Paraaortic lymph node (tissue), 1 donor: ENCODE results near the genes CC2D1A and MISP3.

GRCh38 chr19:13150604-13150995 is 389 bp downstream of the IER2 start:
- PRO-cap: no peak

DNA sequence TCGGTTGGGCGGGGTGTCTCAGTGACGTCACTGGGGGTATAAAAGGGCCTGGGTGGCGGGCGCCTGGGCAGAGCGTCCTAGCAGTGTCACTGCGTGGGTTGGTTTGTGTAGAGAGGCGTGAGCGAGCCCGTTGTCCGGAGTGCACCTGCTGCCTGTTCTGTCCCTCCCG is 2.7 kb downstream of the IER2 start:
- PRO-cap: bidirectional peak, plus-strand start at position 70 of the sequence, minus-strand start outside the sequence

GRCh38 chr19:13800946-13801331 is 5.7 kb downstream of the ZSWIM4 start:
- PRO-cap: no peak

DNA sequence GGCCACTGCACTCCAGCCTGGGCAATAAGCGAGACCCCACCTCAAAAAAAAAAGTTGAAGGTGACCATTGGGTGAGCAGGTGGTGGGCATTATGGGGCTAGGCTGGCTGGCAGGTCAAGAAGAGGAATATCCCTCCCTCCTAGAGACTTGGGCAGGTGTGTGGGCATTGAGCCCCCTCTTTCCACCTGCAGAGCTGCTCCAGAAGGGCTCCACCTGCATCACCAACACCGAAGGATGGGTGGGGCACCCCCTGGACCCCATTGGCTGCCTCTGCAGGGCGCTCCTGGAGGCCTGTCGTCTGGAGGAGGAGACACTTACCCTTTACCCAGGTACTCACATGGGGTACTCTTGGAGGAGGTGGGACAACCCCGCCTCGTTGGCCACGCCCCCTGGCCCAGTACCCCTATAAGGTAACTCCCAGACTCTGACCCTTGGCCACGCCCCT is 21.8 kb downstream of the ZSWIM4 start:
- PRO-cap: no peak

DNA sequence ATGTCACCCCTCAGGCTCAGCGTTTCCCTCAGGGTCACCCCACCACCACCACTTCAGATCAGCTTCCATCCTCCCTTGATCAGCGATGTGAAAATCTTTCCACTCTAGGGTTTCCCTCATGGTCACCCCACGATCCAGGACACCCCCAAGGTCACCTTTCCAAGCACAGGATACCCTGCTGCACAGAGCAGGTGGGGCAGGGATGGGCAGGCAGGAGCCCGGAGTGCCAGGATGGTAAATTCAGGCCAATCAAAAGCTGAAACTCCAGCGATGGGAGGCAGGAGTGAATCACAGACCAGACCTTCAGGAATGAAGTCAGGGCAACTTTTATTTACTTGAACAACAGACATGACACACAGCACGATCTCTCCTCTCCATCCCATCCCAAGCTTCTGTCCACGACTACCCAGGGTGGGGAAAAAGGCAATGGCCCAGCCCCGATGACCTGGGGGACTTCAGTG is 39.0 kb downstream of the ZSWIM4 start:
- PRO-cap: no peak

DNA sequence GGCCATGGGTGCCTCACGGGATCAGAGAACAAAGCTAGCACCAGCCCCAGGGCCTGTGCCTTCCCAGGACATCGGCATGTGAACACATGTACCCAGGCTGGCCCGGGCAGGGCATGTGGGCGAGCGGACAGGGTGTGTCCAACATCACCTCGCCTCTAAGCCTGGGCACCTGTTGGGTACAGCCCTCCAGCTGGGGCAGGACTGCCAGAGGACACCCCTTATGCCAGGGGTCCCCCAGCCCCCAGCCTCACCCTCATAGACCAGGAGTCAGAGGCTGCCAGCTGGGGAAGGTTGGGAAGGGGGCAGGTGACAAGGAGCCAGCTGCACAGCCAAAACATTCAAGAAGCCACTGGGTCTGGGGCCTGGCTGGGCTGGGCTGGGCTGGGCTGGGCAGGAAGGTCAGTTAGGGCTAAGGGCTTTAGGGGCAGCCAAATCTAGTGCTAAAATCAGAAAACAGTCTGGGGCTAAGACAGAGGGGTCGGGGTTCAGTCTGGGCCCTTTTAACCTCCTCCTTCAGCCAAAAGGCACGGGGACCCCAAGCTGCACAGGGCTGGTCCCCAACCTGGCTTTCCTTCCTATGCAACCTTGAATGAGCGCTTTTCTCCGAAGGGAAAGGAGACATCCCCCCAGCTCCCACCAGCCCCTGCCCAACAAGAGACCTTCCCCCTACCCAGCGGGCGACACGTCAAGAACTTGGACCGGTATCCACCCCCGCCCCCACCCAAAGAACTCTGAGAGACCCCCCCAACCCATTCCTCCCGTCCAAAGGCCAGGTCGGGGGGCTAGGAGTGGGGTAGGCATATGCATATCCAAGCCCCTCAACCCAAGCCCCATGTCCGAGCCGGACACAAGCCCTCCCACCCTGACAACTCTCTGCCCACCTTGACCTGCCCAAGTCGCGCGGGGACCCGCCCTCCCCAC is 35.2 kb upstream of the NANOS3 start:
- PRO-cap: bidirectional peak, plus-strand start at position 341 of the sequence, minus-strand start at position 76 of the sequence

DNA sequence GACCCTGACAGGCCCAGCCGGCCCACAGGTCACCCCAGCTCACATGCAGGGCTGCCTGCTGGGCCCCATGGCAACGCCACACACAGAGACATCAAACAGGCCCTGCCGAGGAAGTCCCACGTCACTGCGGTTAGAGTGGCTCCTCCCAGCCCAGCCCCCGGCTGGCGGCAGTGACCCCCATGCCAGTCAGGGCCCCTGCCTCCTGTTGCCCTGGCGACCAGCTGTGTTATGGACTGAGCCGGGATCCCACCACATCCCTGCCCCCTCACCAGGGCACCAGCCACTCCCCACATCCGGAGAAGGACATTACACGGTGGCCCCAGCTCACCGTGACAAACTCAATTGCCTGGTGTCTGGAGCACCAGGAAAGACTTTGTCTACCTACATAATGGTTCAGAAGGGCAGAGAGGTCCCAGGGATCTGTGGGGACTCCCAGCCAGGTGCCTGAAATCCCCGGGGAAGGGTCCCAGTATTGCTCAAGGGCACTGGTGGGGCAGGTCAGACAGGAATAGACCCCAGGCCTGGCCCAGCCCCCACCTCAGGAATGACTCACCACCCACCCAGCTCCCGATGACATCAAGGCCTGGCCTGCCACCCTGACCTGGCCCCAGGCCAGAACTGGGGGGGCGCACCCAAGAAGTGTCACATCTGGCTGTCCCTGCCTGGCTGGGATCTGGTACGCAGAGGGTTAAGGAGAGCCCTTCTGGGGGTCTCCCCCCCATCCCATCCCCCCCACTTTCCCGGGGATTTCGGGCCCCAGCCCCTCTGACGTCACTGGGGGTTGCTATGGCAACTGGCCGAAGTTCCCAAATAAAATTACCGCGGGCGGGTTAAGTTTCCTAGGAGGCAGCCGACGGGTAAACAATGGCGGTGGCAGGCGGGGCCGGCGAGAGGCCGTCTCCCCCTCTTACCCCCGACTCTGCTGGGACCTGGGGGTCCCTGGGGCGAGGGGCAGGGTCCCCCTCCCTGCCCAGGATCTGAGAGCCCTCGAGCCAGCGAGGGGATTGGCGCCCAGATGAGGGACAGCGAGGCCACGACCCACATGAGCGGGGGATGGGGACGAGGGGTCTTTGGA is 30.0 kb upstream of the NANOS3 start:
- PRO-cap: bidirectional peak, plus-strand start at position 170 of the sequence, minus-strand start at position 45 of the sequence; bidirectional peak, plus-strand start at position 842 of the sequence, minus-strand start at position 546 of the sequence

DNA sequence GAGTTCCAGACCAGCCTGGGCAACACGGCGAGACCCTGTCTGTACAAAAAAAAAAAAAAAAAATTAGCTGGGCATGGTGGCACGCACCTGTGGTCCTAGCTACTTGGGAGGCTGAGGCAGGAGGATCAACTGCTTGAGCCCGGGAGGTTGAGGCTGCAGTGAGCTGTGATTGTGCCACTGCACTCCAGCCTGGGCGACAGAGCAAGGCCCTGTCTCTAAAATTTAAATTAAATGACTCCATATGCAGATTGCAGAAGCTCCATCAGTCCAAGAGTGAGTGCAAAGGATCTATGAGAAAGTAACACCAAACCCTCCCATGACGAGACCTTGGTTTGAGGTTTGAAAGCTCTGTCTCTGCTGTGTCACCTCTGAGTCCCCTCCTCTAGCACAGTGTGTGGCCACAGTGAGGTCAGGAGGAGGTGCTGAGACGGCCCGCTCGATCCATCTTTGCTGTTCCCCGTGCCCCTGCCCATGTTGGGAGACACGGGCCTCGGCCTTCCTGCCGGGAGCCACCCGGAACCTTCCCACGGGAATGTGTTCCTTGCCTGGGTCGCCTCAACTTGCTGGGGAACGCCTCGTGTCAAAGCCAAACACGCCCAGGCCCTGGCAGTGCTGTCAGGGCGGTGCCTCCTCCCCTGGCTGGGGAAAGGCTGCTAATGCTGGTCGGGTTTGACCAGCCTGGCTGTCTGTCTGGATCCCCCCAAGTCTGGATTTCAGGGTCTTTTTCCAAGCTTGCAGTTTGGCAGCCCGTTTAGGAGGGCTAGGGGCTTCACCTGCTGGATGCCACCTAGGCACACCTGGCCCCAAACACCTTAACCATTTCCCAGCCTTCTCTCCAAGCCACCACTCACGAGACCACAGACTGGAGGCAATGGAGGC is 10.1 kb downstream of the NANOS3 start:
- PRO-cap: unidirectional peak, plus-strand start at position 406 of the sequence

DNA sequence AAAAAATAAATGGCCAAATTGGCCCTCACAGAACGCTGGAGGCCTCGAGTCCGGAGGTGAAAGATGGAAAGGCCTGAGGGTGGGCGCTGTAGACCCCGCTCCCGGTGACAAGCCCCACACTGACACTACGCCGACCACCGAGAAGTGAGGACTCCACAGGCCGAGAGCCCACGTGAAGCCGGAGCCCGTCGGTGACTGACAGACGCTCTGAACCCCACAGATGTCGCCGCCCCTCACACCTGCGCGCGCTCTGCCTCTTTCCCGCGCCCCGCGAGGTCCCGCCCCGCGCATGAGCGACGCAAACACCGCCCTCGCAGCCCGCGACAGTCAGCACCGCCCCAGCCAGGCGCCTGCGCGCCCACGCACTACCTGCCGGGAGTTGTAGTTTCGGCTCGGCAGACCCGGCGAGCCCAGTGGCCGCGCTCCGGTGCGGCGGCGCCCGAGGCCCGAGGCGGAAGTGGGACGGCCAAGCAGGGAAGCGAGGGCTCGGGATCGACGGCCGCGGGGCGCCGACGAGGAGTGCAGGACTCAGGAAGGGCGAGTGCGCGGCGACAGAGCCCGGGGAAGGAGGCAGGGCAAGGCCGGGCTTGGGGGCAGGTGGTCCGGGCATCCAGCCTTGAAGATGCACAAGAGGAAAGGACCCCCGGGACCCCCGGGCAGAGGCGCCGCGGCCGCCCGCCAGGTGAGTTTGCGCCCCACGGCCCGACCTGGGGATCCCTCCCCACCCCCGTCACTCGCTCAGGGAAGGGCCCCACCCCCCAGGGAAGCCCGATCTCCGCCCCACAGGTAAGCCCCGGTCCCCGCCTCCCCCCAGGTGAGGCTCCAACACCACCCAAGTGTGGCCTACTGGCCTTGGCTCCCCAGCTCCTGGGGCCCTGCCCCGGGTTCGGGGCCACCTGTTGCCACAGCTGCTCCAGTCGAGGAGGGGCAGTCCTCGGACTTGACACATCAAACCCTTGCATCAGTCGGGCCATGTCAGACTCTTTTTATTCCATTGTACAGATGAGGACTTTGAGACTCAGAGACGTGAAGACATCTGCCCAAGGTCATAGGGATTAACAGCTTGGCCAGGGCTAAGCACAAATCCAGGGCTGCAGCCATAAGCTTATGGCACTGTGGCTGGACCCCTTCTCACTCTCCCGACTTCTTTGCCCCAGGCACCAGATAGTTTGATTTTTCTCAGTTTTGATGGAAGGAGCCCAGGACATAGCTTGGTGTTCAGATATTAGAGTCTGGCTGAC is at the start of gene CC2D1A:
CC2D1A (plus strand) TSS at position 382 of the 1,241 bp plus-strand sequence.
- PRO-cap: bidirectional peak, plus-strand start at position 398 of the sequence, minus-strand start at position 291 of the sequence

DNA sequence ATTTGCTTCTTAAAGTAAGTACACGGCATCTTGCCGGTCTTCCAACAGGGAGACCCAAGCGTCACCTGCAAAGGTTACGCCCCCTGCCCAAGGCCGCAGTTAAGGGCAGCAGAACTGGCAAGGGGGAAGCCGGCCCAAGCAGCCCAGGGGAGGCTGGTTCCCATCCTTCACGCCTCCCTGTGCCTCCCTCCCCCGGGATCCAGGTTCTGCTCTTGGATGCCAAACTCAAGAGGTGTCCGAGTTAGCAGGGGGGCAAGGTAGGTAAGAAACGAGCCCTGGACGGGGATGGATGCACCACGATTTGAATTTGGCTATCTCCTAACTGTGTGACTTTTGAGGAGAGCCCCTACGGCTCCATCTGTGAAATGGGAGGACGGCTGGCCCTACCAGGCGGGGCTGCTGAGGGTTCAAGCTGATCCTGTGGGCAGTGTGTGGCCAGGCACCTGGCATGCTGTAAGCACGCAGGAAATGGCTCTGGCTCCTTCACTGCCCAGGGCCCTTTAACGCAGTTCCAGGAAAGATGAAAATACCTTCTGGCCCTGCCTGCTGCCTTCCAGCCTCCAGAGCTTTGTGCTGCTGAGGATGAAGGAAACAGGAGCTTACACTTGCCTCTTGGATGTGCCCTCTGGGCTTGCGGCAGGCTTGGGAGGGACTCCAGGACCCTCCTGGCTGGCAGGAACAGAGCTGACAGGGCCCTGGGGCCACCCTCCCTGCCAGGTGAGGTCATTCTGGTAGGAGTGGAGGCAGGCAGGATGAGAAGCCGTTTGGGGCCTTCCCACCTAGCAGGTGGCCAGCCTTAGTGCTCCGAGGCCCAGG is 8.9 kb downstream of the RFX1 start:
- PRO-cap: no peak

GRCh38 chr19:14004756-14005435 is 1.2 kb downstream of the RFX1 start:
- PRO-cap: bidirectional peak, plus-strand start at chr19:14005179, minus-strand start at chr19:14004948

DNA sequence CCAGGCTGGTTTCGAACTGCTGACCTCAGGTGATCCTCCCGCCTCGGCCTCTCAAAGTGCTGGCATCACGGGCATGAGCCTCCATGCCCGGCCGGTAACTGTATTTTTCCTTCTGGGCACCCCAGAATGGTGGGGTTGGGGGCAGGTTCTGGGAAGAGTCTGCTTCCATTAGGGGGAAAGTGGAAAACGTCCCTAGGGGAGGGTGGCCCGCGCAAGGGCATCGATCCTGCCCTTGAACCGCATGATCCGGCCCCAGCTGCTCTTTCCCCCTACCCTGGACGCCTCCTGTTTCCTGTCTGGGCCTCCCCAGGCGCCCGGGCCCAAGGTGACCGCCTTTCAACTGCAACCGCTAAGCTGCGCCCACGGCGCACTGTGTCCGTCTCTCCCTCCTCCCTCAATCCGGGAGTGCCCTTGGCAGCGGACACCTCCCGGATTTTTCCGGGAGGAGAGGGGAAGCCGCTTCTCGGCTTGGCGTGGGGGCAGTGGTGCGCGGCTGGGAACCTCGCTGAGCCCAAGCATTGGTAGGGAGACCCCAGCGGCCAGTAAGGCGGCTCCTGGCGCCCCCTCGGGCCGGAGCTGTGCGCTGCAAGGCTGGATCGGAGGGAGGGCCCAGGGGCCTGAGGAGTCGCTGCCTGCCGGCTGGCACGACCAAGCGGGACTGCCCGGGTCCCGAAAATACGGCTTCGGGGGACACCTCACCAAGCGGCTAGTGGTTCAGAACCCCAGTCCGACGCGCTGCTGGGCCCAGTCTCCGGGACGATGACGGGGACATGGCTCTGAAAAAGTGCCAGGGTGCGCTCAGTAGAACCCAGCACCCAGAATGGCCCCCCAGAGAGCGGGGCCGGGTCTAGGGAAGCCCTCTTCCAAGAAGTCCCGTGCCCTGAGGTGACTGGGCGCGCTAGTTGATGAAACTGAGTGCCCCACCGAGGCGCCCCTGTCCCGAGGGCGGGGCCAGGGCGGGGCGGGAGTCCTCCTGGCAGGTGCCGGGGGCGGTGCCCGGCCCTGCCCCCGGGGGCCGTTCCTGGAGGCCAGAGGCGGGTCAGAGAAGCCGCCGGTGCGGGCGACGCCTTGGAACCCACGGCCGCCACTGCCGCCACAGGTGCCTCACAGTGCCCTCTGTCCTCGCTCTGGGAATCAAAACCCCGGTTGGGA is at the start of gene MISP3:
MISP3 (plus strand) TSS at position 1,071 of the 1,152 bp plus-strand sequence.
- PRO-cap: bidirectional peak, plus-strand start at position 1,031 of the sequence, minus-strand start at position 881 of the sequence

DNA sequence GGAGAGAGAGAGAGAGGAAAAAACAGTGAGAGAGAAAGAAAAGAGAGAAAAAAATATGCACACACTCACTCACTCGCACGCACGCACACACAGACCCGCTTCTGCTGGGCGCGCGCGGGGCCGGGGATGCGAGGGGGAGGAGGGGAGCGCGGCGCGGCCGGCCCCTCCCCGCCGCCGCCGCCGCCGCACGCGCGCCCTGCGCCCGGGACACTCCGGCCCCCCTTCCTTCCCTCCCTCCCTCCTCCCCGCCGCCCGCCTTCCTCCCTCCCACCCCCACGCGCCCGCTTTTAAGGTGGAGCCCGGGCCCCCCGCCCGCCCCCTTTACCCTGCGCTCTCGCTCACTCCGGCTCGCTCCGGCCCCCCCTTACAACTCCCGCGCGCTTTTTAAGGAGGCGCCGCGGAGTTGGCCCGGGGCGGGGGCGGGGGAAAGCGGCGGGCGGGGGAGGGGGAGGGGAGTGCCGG is 5.1 kb upstream of the C19orf67 start:
- PRO-cap: bidirectional peak, plus-strand start outside the sequence, minus-strand start at position 185 of the sequence

DNA sequence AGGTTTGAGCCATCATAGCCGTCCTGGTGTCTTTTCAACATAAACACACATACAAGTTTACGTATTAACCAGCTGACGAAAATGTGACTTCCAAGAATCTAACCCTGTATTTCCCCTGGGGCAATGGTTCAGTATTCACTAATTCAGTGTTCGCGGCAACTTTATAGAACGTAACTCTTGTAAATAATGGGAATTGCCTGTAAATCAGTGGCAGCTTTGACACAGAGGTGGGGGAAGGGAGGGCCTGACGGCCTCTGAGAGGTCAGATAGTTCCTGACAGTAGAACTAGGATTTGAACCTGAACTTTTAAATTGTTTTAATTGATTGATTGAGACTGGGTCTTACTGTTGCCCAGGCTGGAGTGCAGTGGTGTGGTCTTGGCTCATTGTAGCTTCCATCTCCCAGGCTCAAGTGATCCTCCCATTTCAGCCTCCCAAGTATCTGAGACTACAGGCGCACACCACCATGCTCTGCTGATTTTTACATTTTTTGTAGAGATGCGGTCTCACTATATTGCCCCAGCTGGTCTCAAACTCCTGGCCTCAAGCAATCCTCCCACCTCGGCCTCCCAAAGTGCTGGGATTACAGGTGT is 7.8 kb upstream of the PRKACA start:
- PRO-cap: no peak

GRCh38 chr19:14136291-14136516 is 185 bp downstream of the ASF1B start:
- PRO-cap: no peak

GRCh38 chr19:14166180-14167109 is 30.1 kb upstream of the ASF1B start:
- PRO-cap: no peak

- PRO-cap: no peak
Measured at GRCh38 chr19:14248904-14250241, 43.4 kb upstream of the ADGRL1 start.

DNA sequence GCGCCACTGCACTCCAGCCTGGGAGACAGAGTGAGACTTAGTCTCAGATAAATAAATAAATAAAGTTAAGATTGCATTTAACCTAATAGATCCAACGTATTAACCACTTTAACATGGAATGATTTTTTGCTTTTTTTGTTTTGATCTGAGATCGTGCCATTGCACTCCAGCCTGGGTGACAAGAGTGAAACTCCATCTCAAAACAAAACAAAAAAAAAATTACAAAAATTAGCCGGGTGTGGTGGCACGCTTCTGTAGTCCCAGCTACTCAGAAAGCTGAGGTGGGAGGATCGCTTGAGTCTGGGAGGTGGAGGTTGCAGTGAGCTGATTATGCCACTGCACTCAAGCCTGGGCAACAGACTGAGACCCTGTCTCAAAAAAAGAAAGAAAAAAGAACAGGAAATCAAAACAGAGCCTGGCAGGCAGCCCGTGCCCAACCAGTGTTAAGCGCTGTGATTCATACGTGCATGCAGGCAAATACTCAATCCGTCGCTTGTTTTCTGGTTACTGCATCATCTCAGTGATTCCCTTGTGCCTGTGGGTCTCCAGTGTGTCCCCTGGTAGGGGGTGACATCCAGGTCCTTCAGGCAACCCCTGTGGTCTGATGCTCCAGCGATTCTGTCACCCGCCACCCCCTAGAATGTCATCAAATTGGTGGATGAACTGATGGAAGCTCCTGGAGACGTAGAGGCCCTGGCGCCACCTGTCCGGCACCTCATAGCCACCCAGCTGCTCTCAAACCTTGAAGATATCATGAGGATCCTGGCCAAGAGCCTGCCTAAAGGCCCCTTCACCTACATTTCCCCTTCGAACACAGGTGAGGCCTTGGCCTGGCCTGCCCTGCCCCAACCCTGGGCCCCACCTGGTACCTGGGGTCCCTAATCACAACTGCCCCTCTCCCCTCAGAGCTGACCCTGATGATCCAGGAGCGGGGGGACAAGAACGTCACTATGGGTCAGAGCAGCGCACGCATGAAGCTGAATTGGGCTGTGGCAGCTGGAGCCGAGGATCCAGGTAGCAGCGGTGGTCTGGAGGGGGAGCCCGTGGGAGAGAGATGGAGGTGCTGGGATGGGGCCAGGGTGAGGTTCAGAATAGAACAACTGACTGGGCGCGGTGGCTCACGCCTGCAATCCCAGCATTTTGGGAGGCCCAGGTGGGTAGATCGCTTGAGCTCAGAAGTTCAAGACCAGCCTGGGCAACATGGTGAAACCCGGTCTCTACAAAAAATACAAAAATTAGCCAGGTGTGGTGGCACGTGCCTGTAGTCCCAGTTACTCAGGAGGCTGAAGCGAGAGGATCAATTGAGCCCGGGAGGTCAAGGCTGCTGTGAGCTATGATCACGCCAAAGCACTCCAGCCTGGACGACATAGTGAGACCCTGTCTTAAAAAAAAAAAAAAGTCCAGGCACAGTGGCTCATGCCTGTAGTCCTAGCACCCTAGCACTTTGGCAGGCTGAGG is 17.9 kb downstream of the DDX39A start:
- PRO-cap: no peak

DNA sequence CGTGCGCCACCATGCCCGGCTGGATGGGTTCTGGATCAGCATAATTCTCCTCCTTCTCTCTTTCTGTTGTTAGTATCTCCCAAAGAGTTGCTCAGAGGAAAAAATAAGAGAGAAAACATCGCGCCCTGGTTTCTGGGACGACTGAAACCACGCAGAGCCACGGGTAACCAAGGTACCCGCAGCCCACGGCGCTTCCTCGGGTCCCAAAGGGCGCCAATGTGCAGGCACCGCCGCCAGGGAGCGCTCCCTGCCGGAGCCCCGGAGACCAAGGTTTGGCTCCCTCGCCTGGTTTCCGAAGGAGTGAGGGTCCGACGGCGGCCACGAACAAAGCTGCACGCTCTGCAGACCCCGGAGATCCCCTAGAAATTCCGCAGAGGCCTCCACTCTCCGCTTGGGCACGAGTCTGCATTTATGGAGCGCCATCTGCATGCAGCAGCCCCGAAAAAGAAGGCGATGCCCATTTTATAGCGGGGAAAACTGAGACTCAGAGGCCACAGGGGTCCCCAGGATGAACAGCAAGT is 1.2 kb upstream of the PKN1 start:
- PRO-cap: no peak

GRCh38 chr19:14450166-14450886 is 17.2 kb downstream of the PKN1 start:
- PRO-cap: no peak